GM23338 (cell line): ENCODE data around the genes API5 and ACCSL.

DNA sequence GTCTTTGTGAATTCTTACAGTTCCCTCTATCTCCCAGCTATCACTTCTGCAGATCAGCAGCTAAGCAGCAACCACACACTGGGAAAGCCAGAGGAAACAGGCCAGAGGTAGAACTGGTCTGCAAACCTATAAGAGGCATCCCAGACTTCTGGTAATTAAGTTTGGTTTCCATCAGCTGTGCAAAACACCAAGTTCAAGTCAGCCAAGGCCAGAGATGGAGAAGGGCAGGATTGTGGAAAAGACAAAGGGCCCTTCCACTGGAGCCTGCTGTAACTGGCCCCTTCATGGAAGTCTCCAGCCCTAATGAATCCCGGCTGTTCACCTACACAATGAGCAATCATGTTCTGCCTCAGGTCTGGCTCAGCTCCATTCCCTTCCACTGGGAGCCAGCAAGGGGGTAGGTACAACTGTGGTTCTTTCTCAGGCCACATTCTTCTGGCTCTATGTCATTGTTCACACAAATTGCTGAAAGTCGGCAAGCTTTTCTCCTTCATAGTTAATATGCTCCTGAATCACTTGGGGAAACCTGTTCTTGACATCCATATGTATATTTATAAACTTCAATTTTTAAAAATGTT is 4.7 kb upstream of the PAMR1 start:
- PRO-cap = no peak
- RAMPAGE, long total RNA = no peak

DNA sequence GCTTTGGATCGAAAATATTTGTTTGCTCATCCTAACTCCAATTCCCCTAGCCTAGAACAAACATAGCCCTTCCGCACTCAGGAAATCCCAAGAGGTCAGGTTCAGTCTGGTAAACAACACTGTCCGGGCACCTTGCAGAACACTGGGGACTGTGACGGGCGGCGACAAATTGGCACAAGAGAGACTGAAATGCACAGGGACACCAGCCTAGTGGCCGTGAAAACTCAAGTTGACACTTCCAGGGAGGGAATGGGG is 345 bp upstream of the TRIM44 start:
- PRO-cap = no peak
- RAMPAGE, long total RNA = no peak

- PRO-cap = no peak
- RAMPAGE, long total RNA = no peak
Observed at GRCh38 chr11:35797393-35797929, 134.9 kb downstream of the TRIM44 start.

DNA sequence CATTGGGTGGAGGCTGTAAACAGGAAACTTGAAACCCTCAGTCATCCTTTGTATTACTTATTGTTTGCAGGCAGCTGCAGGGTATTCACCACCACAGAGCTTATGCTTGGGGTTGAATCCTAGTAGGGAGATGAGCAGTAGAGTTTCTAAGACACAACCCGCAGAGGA is 24.5 kb upstream of the LDLRAD3 start:
- PRO-cap = no peak
- RAMPAGE, long total RNA = no peak

- PRO-cap = no peak
- RAMPAGE, long total RNA = no peak
Observed at GRCh38 chr11:36012423-36012888, 68.6 kb downstream of the LDLRAD3 start.

- PRO-cap = no peak
- RAMPAGE, long total RNA = no peak
Observed at GRCh38 chr11:36015859-36016362, 72.0 kb downstream of the LDLRAD3 start.

- PRO-cap = no peak
- RAMPAGE, long total RNA = no peak
Observed at GRCh38 chr11:36073294-36073969, 129.6 kb downstream of the LDLRAD3 start.

- PRO-cap = no peak
- RAMPAGE, long total RNA = no peak
Observed at GRCh38 chr11:36091637-36091822, 147.7 kb downstream of the LDLRAD3 start.

- PRO-cap = no peak
- RAMPAGE, long total RNA = no peak
Observed at GRCh38 chr11:36148625-36149219, 140.5 kb downstream of the COMMD9 start.

- PRO-cap = no peak
- RAMPAGE, long total RNA = no peak
Observed at GRCh38 chr11:36356125-36356383, 60.0 kb downstream of the PRR5L start.

DNA sequence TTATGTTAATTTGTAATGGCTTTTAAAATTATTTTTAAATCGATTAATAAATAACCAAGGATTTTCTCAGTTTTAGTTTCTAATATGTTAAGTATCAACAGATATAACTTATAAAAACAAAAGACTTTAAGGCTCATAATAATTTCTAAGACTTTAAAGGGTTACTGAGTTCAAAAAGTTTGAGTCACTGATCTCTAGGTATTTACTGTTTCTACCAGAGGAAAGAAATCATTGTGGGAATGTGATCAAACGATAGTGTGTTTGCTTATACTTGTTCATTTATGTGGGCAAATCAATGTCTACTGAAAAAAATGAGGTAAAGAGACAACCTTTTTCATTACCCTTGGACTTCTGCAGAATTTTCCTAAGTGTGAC is 65.3 kb downstream of the PRR5L start:
- PRO-cap = no peak
- RAMPAGE, long total RNA = no peak

DNA sequence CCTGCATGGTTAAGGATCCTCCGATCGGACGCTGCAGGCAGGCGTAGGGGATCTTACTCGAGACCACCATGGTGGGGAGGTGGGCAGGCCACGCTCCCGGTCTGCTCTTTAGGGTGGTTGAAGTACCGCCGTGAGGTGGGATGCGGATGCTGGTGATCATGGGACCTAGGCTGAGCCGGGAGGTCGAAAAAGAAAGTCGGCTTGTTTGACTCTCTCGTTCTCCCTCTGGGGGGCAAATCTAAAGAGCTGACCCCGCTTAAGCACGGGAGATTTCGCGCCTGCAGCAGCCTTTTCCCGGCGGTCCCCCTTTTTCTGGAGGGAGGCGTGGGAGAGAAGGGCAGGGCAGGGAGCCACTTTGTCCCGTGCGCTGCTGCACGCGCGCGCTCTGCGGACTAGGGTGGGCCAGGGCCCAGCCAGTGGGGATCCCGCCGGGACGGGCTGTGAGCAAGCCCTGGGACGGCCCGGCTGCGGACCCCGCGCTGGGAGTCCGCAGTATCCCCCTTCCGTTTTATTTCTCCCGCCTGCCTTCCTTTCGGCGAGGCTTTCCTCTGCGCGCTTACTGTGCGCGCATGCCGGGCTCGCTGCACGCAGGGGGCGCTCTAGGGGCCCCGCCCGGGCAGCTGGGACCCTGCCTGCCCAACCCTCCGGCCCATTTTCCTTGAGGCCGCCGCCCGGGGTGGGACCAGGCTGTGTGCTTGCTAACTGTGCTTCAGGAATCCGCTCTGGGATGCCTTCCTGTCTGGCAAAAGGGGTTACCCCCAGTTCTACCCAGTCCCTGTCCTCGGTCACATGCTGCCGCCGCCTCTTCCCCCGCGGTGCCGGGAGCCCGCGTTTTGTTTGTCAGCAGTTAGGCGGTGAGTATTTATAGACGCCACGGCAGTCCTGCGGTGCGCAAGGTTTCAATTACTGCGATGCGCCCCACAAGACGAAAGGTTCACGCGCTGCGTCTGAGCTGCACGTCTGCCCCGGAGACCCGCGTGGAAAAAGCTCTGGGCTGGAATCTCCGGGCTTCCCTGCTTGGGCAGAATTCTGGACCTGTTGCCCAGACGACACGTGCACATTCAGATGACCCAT is 81.1 kb downstream of the PRR5L start:
- PRO-cap = bidirectional peak, plus-strand start at position 761 of the sequence, minus-strand start at position 724 of the sequence; bidirectional peak, plus-strand start at position 846 of the sequence, minus-strand start at position 835 of the sequence
- RAMPAGE, long total RNA = no peak

DNA sequence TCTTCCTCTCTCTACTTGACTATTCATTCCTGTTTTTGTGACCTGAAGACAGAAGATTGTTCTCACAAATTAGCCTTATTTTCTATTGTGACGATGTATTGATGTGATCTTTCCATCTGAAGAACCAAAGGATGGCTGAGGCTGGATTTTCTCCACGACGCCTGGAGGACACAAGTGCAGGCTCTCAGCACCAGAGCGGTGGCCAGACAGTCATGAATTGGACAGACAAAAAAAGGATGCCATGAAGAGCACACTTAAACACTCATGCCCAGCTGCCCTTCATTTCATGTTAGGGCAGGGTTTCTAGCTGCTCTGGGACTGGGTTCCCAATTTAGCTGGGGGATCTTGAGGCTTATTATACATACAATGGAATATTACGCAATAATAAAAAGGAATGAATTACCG is 512.0 kb upstream of the LRRC4C start:
- PRO-cap = no peak
- RAMPAGE, long total RNA = no peak

GRCh38 chr11:43311489-43312278 is at the start of gene API5:
Gene API5 (plus strand): TSS chr11:43311996.
- PRO-cap = bidirectional peak, plus-strand start at chr11:43311996, minus-strand start at chr11:43311787; bidirectional peak, plus-strand start at chr11:43312164, minus-strand start at chr11:43312189
- RAMPAGE, long total RNA = start-site peak on the plus strand at chr11:43311980-43312053, 1,539 and 274 reads in 2 replicates

GRCh38 chr11:43420952-43421760 is 62.4 kb downstream of the TTC17 start:
- PRO-cap = no peak
- RAMPAGE, long total RNA = no peak

DNA sequence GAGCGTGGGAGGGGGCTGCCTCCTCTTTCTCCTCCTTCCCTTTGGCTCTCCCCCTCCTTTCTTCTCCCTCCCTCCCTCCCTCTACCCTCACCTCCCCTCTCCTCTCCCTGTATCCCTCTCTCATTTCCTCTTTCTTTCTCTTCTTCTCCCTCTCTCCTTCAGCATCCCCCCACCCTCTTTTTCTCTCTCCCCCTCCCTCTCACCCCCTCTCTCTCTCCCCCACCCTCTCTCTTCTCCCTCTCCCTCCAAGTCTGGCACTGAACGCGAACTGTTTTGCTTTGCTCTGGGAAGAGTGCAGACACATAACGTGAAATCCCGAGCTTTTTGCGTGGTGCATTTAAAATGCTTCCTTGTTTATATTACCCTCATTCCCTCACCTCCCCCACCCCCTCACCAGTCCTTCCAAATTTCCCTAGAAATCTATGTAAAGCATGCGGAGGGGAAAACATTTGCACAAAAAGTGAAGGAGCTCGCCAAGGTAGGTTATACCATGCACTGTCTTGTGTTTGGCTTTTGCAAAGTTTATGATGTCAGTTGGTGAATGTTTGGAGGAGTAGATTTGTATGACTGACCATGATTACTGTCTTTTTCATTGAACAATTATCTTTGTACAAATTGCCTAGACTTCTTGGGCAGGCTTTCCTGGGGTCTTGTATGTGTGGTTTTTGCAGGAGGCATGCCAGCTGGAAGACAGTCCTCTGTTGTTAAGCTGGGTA is 123.9 kb upstream of the HSD17B12 start:
- PRO-cap = no peak
- RAMPAGE, long total RNA = no peak

GRCh38 chr11:43904608-43905672 is 24.3 kb downstream of the ALKBH3 start:
- PRO-cap = no peak
- RAMPAGE, long total RNA = no peak

DNA sequence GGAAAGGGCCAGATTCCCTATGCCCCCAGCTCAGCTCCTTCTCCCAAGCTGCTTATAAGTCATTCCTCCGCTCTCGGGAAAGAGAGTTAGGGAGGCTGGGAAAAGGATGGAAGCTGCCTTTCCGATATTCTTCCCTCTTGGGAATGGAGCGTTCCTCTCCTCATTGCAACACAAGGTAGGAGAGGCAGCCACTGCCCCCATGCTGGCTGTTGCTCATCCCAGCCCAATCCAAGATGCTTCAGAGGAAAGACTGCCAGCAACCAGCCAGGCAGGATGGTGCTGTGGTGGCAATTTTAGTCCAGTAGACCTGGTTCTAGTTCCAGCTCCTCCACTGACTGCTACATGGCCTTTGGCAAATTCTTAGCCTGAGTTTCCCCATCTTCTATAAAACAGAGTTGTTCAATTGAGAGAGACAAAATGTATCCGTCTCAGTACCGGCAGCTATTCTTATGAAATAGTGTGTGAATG is 13.7 kb upstream of the C11orf96 start:
- PRO-cap = no peak
- RAMPAGE, long total RNA = no peak

- PRO-cap = no peak
- RAMPAGE, long total RNA = no peak
Observed at GRCh38 chr11:44047766-44048156, at the start of gene ACCSL. Gene ACCSL (plus strand): TSS chr11:44047981.

- PRO-cap = no peak
- RAMPAGE, long total RNA = no peak
Observed at GRCh38 chr11:44188264-44188868, 92.9 kb downstream of the EXT2 start.